Vein endothelial cell (primary cell): ENCODE results near the gene RBM48.

GRCh38 chr7:92528135-92529338 lies at the start of gene RBM48:
TSS of gene RBM48 (plus strand) at chr7:92528795.
- CAGE, long polyA plus RNA: no peak

DNA sequence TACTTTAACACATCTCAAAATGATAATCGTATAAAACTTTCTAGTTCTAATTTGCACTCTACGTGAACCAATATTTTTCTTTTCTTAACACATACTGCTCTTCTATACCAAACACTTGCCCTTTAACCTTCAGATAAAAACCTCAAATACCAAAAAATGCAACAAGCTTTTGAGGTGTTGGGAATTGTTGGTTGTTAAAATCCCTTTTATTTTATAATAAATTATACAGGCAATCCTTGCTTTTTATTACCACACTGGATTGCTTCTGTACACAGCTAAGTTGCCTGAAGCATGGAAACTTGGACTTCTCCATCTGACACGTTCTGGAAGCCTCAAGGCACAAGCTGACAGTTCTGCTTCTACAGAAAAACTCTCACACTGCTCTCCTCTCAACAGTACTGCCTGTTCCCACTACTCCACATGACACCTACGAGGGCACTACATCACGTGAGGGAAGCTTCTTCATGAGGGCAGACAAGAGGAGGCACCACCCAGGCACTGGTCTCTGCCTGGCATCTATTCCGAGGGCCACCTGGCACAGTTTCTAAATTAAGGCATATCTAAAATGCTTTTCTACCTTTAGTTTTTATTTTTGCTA lies 16.7 kb upstream of the FAM133B start:
- CAGE, long polyA plus RNA: no peak

DNA sequence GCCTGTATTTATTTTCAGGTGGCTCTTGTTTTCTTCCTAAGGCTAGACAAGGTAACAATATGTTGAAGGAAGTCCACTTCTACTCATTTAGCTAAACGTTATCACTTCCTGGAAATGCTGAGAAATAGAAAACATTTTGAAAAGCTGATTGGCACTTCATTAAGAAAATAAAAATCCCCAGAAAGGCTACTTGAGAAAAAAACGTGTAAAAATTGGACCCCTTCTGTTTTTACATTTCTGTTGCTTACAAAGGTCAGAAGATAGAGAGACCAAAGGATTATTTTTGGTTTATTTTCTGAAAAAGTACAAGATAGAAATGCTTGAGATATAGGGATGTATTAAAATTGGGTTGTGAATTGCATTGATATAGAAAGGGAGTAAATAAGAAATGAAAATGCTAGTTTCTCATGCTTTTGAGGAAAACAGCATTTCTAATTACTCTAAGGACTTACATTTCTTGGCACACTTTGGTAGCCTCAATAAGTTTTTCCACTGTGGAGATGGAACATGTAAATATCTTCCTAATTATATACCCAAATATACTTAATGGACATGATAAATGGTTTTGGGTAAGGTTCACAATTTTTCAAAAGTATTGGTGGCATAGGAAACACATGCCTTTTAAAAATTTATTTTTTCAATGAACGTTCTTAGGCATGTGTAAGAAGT lies 20.2 kb upstream of the FAM133B start:
- CAGE, long polyA plus RNA: no peak

- CAGE, long polyA plus RNA: no peak
Observed at GRCh38 chr7:92746999-92747764, 89.2 kb downstream of the CDK6 start.

GRCh38 chr7:92834486-92834713 lies 2.0 kb downstream of the CDK6 start:
- CAGE, long polyA plus RNA: no peak

- CAGE, long polyA plus RNA: no peak
Observed at GRCh38 chr7:92834714-92834867, 1.8 kb downstream of the CDK6 start.

- CAGE, long polyA plus RNA: no peak
Observed at GRCh38 chr7:93102608-93102787, 15.3 kb downstream of the SAMD9 start.

DNA sequence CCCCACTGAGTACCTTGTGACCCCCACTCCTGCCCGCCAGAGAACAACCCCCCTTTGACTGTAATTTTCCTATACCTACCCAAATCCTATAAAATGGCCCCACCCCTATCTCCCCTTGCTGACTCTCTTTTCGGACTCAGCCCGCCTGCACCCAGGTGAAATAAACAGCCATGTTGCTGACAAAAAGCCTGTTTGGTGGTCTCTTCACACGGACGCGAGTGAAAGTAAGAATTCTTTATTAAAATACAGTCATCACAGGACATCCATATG lies 167.2 kb downstream of the VPS50 start:
- CAGE, long polyA plus RNA: no peak

GRCh38 chr7:94003479-94004038 lies 596 bp downstream of the BET1 start:
- CAGE, long polyA plus RNA: no peak

GRCh38 chr7:94183132-94183922 lies 179.2 kb upstream of the BET1 start:
- CAGE, long polyA plus RNA: no peak

- CAGE, long polyA plus RNA: no peak
Observed at GRCh38 chr7:94426222-94426600, 31.5 kb downstream of the COL1A2 start.

DNA sequence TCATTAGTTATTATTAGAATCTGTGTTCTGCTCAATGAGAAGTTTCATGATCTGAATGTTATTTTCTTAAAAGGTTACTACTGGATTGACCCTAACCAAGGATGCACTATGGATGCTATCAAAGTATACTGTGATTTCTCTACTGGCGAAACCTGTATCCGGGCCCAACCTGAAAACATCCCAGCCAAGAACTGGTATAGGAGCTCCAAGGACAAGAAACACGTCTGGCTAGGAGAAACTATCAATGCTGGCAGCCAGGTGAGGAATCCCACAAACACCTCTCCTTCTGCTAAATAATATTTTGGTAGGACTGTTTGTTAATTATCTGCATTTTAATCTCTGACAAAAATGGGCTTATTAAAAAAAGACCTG lies 33.5 kb downstream of the COL1A2 start:
- CAGE, long polyA plus RNA: no peak

- CAGE, long polyA plus RNA: no peak
Observed at GRCh38 chr7:94430892-94431535, 36.3 kb downstream of the COL1A2 start.

GRCh38 chr7:94514143-94514393 lies 4.5 kb downstream of the CASD1 start:
- CAGE, long polyA plus RNA: no peak

- CAGE, long polyA plus RNA: no peak
Observed at GRCh38 chr7:95586731-95587334, 9.5 kb downstream of the PDK4 start.

- CAGE, long polyA plus RNA: no peak
Observed at GRCh38 chr7:95683066-95683279, 86.7 kb upstream of the PDK4 start.

DNA sequence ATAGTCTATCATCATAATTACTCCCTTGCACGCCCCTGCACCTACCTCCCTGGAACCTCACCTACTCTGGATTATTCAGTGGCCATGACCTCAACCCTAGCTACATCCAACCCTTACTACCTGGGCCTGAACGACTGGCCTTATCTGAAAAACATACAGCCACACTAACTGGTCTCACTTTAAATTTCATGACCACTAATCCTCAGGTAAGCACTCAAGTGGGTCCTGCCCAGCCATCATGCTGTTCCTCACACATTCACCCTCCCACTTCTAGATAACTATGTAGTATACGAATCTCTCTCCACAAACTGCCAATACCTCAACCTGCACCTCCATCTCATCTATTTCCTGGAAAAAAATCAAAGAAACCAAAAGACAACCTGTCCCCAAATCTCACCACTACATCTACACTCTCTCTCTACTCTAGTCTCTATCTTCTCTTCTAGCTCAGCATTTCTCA lies 57.8 kb downstream of the SLC25A13 start:
- CAGE, long polyA plus RNA: no peak

- CAGE, long polyA plus RNA: no peak
Observed at GRCh38 chr7:96377326-96377650, 55.4 kb upstream of the SLC25A13 start.

DNA sequence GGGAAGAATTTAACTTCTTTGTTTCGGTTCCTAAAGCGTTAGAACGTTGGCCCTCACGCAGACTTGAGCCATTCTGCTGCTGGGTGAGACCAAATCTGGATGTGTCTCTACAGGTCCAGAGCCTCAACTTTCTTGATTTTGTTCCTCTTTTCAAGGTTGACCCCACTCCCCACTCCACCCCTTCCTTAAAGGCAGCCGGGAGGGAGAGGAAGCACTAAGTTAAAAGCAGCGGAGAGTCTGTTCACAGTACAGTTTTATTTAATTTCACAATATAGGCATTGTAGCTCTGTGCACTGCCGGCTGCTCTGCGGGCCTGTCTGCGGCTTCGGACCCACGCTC lies 2.5 kb upstream of the DLX5 start:
- CAGE, long polyA plus RNA: no peak

DNA sequence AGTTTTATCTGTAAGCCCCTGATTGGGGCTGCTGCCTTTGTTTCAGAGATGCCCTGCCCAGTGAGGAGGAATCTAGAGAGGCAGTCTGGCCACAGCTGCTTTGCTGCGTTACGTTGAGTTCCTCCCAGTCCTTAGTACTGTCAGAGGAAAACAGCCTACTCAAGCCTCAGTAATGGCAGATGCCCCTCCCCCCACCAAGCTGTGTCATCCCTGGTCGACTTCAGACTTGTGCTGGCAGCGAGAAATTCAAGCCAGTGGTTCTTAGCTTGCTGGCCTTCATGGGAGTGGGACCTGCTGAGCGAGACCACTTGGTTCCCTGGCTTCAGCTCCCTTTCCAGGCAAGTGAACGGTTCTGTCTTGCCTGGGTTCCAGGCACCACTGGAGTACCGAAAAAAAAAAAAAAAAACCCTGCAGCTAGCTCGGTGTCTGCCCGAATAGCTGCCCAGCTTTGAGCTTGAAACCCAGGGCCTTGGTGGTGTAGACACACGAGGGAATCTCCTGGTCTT lies 9.0 kb downstream of the SDHAF3 start:
- CAGE, long polyA plus RNA: no peak